HepG2 (cell line): ENCODE measurements around the genes DNMT3L, CFAP410, KRTAP12-1, UBE2G2, PTTG1IP and SLX9.

GRCh38 chr21:44021541-44022099, 9.5 kb downstream of the TRAPPC10 start:
- RRBS, 2 experiments, result no CpG with 5 or more reads among the region's 6 CpGs
CAGE:
- cytosol, long polyA minus RNA, result no peak
- cytosol, long polyA plus RNA, result no peak
- long polyA plus RNA, result no peak
- nucleus, long polyA minus RNA, result no peak
- nucleus, long polyA plus RNA, result no peak

- RRBS, 2 experiments, result no CpG with 5 or more reads among the region's 16 CpGs
CAGE:
- cytosol, long polyA minus RNA, result no peak
- cytosol, long polyA plus RNA, result no peak
- long polyA plus RNA, result no peak
- nucleus, long polyA minus RNA, result no peak
- nucleus, long polyA plus RNA, result no peak
Measured at GRCh38 chr21:44254375-44254754, 7.3 kb downstream of the DNMT3L start.

DNA sequence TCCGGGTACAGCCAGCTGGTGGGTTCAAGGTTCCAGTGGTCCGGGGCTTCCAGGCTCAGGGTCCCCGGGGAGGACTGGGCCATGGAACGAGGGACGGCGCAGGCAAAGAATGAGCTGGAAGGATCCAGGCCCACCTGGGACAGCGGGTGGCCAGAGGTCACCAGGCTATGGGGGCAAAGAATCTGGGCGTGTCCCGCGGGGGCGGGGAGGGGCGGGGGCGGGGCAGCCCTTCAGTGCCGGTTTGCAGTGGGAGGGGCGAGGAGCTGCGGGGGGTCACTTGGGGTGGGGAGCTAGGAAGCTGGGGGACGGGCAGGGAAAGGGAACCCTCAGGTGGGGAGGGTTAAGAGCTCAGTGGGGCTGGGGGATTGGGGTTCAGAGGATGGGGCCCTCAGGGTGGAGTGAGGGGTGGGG, at the start of gene DNMT3L:
Gene DNMT3L, minus strand, starts transcription at position 141 of the 411 bp plus-strand sequence.
- RRBS, 2 experiments, result no CpG with 5 or more reads among the region's 17 CpGs
CAGE:
- cytosol, long polyA minus RNA, result no peak
- cytosol, long polyA plus RNA, result no peak
- long polyA plus RNA, result no peak
- nucleus, long polyA minus RNA, result no peak
- nucleus, long polyA plus RNA, result no peak

GRCh38 chr21:44325482-44326112, 13.6 kb downstream of the CFAP410 start:
- RRBS, 2 experiments, result 100% methylated on average over 2 of the region's 31 CpGs; no CpG with 5 or more reads in 1 of the 2 experiments
CAGE:
- cytosol, long polyA minus RNA, result no peak
- cytosol, long polyA plus RNA, result no peak
- long polyA plus RNA, result no peak
- nucleus, long polyA minus RNA, result no peak
- nucleus, long polyA plus RNA, result no peak

DNA sequence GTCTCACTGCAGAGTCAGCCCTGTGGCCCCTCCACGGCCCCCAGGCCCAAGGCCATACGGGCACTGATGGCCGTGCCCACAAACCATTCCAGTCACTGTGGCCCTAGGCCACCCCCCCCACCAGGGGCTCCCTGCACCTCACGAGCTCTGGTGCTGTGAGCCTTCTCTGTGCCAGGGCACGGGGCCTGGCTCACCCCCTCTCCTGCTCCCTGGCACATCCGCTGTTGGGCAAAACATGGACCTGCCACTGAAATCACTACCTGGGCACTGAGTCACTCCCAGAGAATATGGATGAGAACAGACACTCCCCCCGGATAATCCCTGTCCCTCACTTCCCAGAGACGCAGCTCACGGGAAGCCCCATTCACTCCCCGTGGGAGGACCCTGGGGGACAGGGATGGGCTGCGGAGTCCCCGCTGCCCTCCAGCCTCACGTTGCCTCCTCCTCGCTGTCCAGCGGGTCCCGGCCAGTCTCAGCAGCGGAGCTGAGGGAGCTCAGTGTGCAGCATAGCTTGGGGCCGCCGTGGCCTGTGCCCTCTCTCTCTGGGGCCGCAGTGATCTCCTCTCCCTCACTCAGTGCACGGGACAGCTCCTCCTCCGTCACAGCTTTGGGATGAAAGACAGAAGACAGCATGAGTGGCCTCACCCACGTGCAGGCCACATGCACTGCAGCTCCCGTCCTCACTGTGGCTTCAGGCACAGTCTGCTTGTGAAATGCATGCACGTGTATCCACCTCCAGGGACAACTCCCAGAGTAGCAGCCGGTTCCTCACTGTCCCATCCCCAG, 7.6 kb downstream of the CFAP410 start:
- RRBS, 2 experiments, result no CpG with 5 or more reads among the region's 26 CpGs
CAGE:
- cytosol, long polyA minus RNA, result no peak
- cytosol, long polyA plus RNA, result no peak
- long polyA plus RNA, result no peak
- nucleus, long polyA minus RNA, result no peak
- nucleus, long polyA plus RNA, result no peak

DNA sequence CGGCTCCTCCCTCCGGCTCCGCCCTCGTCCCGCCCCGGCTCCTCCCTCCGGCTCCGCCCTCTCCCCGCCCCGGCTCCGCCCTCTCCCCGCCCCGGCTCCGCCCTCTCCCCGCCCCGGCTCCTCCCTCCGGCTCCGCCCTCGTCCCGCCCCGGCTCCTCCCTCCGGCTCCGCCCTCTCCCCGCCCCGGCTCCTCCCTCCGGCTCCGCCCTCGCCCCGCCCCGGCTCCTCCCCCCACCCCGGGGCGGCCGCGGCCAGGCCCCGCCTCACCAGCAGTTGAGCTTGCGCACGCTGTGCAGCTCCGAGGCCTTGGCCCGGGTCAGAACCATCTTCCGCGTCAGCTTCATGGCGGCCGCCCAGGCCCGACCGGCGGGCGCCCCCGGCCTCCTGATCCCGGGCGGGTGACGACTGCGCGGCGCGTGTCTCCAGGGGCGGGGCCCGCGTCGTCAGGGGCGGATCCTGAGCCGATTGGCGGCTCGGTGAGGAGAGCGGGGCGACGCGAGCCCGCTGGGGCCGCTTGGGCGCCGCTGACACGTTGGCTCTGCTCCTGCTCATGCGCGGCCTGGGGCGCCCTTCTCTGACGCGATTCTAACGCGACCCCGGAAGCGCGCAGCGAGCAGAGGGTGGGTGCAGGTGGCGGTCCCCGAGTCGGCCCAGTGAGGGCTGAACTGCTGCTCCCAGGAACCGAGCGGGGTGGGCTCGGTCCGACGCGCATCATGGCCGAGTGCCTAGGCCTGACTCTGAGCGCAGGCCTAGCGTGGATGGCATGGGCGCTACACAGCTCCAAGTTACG, at the start of gene CFAP410:
Gene CFAP410, minus strand, starts transcription at position 540 of the 790 bp plus-strand sequence.
- RRBS, 2 experiments, result 1 to 2% methylated on average over 15 of the region's 97 CpGs
CAGE:
- cytosol, long polyA minus RNA, result start-site peak on the plus strand centred at position 279 of the sequence, 26 bp wide, 6 reads; start-site peak on the minus strand centred at position 412 of the sequence, 13 bp wide, 19 reads
- cytosol, long polyA plus RNA, result start-site peak on the minus strand centred at position 532 of the sequence, 13 bp wide, 43 and 60 reads in 2 replicates
- long polyA plus RNA, result start-site peak on the minus strand centred at position 381 of the sequence, 61 bp wide, 35 and 53 reads in 2 replicates
- nucleus, long polyA minus RNA, result no peak
- nucleus, long polyA plus RNA, result start-site peak on the minus strand centred at position 424 of the sequence, 43 bp wide, 31 and 40 reads in 2 replicates

DNA sequence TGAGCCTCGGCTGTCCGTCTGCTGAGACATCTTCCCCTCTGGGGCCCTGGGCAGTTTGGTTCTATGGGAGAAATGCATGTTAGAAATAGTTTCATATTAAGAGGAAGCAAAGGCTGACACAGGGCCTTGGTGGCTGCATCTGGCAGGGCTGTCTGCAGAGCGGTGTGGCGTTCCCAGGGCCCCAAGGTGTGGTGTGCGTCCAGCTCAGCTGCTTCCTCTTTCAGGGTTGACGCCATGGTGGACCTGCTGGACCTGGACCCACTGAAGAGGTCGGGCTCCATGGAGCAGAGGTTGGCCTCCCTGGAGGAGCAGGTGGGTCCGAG, 31.9 kb upstream of the LRRC3 start:
- RRBS, 2 experiments, result no CpG with 5 or more reads among the region's 8 CpGs
CAGE:
- cytosol, long polyA minus RNA, result no peak
- cytosol, long polyA plus RNA, result no peak
- long polyA plus RNA, result no peak
- nucleus, long polyA minus RNA, result no peak
- nucleus, long polyA plus RNA, result no peak

DNA sequence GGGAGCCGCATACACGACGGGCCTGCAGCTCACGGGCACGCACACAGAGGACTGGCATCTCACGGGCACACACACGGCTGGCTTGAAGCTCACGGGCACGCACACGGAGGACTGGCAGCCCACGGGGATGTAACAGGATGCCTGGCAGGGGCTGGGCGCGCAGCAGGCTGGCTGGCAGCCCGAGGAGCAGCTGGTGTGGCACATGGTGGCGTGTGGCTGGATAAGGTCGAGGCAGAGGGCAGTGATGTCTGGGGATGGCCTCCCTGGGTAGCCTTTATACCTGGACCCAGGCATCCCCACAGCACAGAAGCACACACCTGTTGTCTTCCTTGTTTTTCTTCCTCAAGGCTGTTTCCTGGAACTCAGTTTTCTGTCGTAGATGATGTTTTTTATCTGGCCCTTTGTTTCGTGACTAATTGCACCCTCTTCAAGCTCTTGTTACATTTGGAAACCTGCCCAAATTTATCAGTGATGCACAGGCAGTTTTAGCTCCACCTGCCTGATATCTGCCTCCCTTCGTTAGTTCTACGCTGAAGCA, at the start of gene KRTAP12-1:
Gene KRTAP12-1, minus strand, starts transcription at position 244 of the 538 bp plus-strand sequence.
- RRBS, 2 experiments, result no CpG with 5 or more reads among the region's 20 CpGs
CAGE:
- cytosol, long polyA minus RNA, result no peak
- cytosol, long polyA plus RNA, result no peak
- long polyA plus RNA, result no peak
- nucleus, long polyA minus RNA, result no peak
- nucleus, long polyA plus RNA, result no peak

DNA sequence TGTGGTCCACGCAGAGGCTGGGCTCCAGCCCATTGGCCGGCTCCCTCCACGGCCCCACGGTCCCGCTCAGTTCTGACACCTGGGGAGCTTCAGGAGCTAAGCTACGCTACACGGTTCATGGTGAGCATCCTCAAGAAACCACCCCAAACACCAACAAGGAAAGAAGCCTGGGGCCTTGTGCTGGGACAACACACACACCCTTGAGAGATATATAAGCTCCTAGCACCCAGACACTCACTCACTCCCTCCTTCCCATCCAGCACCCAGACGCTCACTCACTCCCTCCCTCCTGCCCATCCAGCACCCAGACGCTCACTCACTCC, 254 bp upstream of the KRTAP10-12 start:
- RRBS, 2 experiments, result no CpG with 5 or more reads among the region's 9 CpGs
CAGE:
- cytosol, long polyA minus RNA, result no peak
- cytosol, long polyA plus RNA, result no peak
- long polyA plus RNA, result no peak
- nucleus, long polyA minus RNA, result no peak
- nucleus, long polyA plus RNA, result no peak

GRCh38 chr21:44709927-44710529, 1.3 kb downstream of the TSPEAR start:
- RRBS, 2 experiments, result no CpG with 5 or more reads among the region's 22 CpGs
CAGE:
- cytosol, long polyA minus RNA, result no peak
- cytosol, long polyA plus RNA, result no peak
- long polyA plus RNA, result no peak
- nucleus, long polyA minus RNA, result no peak
- nucleus, long polyA plus RNA, result no peak

DNA sequence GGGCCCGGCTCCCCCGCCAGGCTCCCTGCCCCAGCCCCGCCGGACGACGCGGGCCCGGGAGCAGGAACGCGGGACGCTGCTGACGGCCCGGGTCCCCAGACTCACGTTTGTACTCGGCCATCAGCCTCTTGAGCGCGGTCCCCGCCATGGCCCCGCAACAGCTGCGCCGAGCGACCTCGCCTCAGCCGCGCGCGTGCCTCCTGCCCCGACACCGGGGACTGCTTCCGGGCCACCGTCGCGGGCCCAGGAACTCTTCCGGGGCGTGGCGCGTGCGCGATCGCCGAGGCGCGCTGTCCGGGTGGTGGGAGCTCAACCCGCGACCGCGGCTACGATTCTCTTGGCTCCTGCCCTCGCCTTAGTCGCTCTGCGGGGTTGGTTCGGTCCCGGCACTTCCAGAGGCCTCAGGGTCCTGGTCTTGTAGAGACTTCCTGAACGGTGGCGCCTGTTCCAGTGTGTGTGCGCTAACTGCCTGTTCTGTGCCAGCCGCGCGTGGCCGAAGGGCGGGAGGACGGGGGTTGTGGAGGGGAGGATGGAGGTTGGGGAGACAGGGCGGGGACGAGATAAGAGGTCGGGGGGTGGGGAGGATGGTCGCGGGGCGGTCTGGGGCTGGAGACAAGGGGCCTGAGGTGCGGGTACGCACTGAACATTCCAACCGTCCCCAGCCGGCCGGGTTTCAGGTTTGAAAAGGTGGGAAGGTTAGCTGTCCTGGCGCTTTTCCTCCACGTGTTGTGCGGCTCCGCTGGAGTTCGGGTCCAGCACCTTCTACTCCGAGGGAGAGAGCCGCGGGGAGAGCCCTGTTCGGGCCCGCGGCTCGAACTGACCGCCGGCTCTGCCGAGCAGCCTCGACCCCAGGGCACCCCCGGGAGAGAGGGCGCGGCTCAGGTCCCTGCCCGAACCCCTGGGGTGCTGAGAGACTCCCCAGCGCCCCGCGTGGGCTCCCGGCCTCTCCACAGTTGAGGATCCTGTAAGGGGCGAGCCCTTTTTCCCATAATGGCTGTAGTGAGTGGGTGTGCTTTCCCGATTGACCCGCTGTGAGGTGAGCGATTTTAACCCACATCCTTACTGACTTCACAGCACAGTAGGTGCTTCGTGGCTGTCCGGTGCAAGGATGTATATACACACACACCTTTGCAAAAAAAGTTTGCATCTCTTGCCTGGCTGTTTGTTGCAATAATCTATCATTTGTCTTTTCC, at the start of gene UBE2G2:
Gene UBE2G2, minus strand, starts transcription at position 220 of the 1,193 bp plus-strand sequence.
- RRBS, 2 experiments, result 1 to 3% methylated on average over 33 to 34 of the region's 104 CpGs
CAGE:
- cytosol, long polyA minus RNA, result start-site peak on the minus strand centred at position 193 of the sequence, 35 bp wide, 180 reads
- cytosol, long polyA plus RNA, result start-site peak on the minus strand centred at position 186 of the sequence, 43 bp wide, 619 and 393 reads in 2 replicates
- long polyA plus RNA, result start-site peak on the minus strand centred at position 183 of the sequence, 55 bp wide, 222 and 175 reads in 2 replicates
- nucleus, long polyA minus RNA, result no peak
- nucleus, long polyA plus RNA, result start-site peak on the minus strand centred at position 186 of the sequence, 43 bp wide, 984 and 883 reads in 2 replicates

DNA sequence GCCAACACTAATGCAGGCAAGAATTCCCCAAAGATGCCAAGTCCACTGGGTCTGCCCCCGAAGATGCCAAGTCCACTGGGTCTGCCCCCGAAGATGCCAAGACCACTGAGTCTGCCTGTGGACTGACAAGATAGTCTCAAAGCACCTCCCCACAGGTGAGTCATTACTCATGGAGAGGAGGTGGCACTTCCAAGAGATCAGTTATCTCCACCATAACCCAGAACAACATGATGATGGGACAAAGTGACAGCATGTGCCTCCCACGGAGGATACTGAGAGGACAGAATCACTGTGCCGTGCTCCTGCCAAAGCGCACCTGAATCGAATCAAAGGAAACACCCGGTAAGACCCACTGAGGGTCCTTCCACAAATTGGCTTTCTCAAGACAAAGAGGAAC, 4.7 kb downstream of the PTTG1IP start:
- RRBS, 2 experiments, result no CpG with 5 or more reads among the region's 7 CpGs
CAGE:
- cytosol, long polyA minus RNA, result no peak
- cytosol, long polyA plus RNA, result no peak
- long polyA plus RNA, result no peak
- nucleus, long polyA minus RNA, result no peak
- nucleus, long polyA plus RNA, result no peak

DNA sequence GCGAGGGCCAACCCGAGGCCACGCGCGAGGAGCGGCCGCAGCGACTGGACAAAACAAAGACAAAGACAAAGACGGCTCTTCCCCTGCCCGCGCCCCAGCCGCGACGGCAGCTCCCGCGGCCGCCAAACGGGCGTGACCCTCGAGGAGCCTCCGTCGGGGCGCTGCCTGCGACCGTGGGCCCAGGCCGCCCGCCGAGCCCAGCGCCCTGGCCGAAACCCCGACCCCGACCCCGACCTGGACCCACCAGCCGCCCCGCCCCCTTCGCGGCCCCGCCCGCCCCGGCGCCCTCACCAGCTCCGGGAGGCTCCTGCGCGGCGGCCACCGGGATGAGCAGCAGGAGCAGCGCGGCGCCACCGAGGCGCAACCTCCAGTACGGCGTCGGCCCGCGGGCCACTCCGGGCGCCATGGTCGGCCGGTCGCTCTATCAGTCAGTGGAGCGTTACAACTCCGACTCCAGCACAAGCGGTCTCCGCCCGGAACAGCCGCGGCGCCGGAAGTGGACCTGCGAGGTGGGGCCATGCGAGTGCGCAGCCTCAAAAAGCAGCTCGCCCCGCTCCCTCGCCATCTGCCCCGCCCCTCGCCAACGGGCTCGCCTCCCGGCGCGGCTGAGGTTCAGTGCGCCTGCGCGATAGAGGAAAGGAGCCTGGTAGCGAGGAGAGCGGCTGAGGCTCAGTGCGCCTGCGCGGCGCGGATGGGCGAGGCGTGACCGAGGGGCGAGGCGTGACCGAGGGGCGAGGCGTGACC, at the start of gene PTTG1IP:
Gene PTTG1IP, minus strand, starts transcription at position 480 of the 744 bp plus-strand sequence.
- RRBS, 2 experiments, result under 1 to 2% methylated on average over 23 to 26 of the region's 101 CpGs
CAGE:
- cytosol, long polyA minus RNA, result start-site peak on the minus strand centred at position 470 of the sequence, 90 bp wide, 3,705 reads
- cytosol, long polyA plus RNA, result start-site peak on the minus strand centred at position 493 of the sequence, 136 bp wide, 11,327 and 11,193 reads in 2 replicates
- long polyA plus RNA, result start-site peak on the minus strand centred at position 436 of the sequence, 141 bp wide, 18,093 and 19,975 reads in 2 replicates
- nucleus, long polyA minus RNA, result no peak
- nucleus, long polyA plus RNA, result start-site peak on the minus strand centred at position 466 of the sequence, 81 bp wide, 10,933 and 13,109 reads in 2 replicates

- RRBS, 2 experiments, result no CpG with 5 or more reads among the region's 10 CpGs
CAGE:
- cytosol, long polyA minus RNA, result no peak
- cytosol, long polyA plus RNA, result no peak
- long polyA plus RNA, result no peak
- nucleus, long polyA minus RNA, result no peak
- nucleus, long polyA plus RNA, result no peak
Measured at GRCh38 chr21:44877838-44878503, 4.5 kb upstream of the PTTG1IP start.

GRCh38 chr21:44939410-44940736, at the start of gene SLX9:
TSS of gene SLX9 (plus strand) at chr21:44940029.
- RRBS, 2 experiments, result 1% methylated on average over 46 to 51 of the region's 128 CpGs
CAGE:
- cytosol, long polyA minus RNA, result start-site peak on the minus strand at chr21:44939853-44939902, 9 reads; start-site peak on the plus strand at chr21:44940005-44940053, 746 reads
- cytosol, long polyA plus RNA, result start-site peak on the plus strand at chr21:44940011-44940065, 741 and 1,168 reads in 2 replicates
- long polyA plus RNA, result start-site peak on the plus strand at chr21:44939999-44940057, 1,236 and 1,195 reads in 2 replicates
- nucleus, long polyA minus RNA, result no peak
- nucleus, long polyA plus RNA, result start-site peak on the plus strand at chr21:44940041-44940056, 242 and 300 reads in 2 replicates

- RRBS, 2 experiments, result 97 to 98% methylated on average over 6 to 15 of the region's 50 CpGs
CAGE:
- cytosol, long polyA minus RNA, result no peak
- cytosol, long polyA plus RNA, result no peak
- long polyA plus RNA, result no peak
- nucleus, long polyA minus RNA, result no peak
- nucleus, long polyA plus RNA, result no peak
Measured at GRCh38 chr21:44947825-44948513, 8.1 kb downstream of the SLX9 start.

- RRBS, 2 experiments, result no CpG with 5 or more reads among the region's 19 CpGs
CAGE:
- cytosol, long polyA minus RNA, result no peak
- cytosol, long polyA plus RNA, result no peak
- long polyA plus RNA, result no peak
- nucleus, long polyA minus RNA, result no peak
- nucleus, long polyA plus RNA, result no peak
Measured at GRCh38 chr21:44955244-44955879, 15.5 kb downstream of the SLX9 start.

- RRBS, 2 experiments, result no CpG with 5 or more reads among the region's 9 CpGs
CAGE:
- cytosol, long polyA minus RNA, result no peak
- cytosol, long polyA plus RNA, result no peak
- long polyA plus RNA, result no peak
- nucleus, long polyA minus RNA, result no peak
- nucleus, long polyA plus RNA, result no peak
Measured at GRCh38 chr21:44958999-44959356, 19.1 kb downstream of the SLX9 start.

GRCh38 chr21:44984566-44985390, 44.9 kb downstream of the SLX9 start:
- RRBS, 2 experiments, result 2% methylated on average over 6 of the region's 33 CpGs
CAGE:
- cytosol, long polyA minus RNA, result no peak
- cytosol, long polyA plus RNA, result no peak
- long polyA plus RNA, result no peak
- nucleus, long polyA minus RNA, result no peak
- nucleus, long polyA plus RNA, result start-site peak on the minus strand at chr21:44984833-44984874, 9 and 11 reads in 2 replicates

- RRBS, 2 experiments, result no CpG with 5 or more reads among the region's 8 CpGs
CAGE:
- cytosol, long polyA minus RNA, result no peak
- cytosol, long polyA plus RNA, result no peak
- long polyA plus RNA, result no peak
- nucleus, long polyA minus RNA, result no peak
- nucleus, long polyA plus RNA, result no peak
Measured at GRCh38 chr21:45030650-45030975, 43.8 kb upstream of the ADARB1 start.